ENCODE data around the gene PAX4.

DNA sequence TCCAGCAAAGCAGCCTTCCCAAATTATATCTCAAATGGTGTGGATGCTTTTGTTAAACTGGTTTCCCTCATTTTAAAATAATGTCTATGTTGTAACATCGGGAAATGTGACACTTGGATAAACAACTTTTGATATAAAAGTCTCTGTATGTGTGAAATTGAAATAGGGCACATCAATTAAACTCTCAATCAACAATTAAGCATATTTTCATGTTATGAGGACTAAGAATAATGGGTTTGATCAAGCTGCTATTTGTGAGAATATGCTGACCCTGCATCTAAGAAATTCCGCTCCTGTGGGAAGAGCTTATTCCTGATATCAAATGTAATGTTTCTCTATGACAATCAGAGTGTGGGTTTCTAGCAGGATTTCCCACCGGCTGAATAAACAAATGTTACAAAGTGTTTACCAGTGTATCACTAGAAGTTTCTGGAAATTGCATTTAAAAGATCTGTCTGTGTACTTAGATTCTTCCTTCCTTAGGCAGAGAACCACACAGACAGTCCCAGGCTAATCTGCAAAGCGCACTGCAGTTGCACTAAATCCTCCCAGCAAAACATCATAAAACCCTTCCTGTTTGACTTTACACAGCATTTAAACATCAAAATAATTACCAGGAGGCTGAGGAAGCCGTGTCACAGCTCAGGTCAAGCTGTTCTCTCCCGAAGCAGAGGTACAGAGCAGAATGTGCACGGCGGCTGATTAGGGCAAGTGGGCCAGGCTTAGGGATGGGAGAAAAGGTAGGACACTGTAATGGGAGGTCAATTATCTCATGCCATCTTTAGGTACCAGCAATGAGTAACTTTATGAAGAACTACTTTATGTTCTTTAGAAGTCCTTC, 109.0 kb upstream of the CTTNBP2 start:
- RRBS = no CpG with 5 or more reads among the region's 8 CpGs

- RRBS = no CpG with 5 or more reads among the region's 2 CpGs
Observed at GRCh38 chr7:120033122-120033427, 239.9 kb upstream of the KCND2 start.

GRCh38 chr7:120091685-120092281, 181.2 kb upstream of the KCND2 start:
- RRBS = no CpG with 5 or more reads among the region's 4 CpGs

DNA sequence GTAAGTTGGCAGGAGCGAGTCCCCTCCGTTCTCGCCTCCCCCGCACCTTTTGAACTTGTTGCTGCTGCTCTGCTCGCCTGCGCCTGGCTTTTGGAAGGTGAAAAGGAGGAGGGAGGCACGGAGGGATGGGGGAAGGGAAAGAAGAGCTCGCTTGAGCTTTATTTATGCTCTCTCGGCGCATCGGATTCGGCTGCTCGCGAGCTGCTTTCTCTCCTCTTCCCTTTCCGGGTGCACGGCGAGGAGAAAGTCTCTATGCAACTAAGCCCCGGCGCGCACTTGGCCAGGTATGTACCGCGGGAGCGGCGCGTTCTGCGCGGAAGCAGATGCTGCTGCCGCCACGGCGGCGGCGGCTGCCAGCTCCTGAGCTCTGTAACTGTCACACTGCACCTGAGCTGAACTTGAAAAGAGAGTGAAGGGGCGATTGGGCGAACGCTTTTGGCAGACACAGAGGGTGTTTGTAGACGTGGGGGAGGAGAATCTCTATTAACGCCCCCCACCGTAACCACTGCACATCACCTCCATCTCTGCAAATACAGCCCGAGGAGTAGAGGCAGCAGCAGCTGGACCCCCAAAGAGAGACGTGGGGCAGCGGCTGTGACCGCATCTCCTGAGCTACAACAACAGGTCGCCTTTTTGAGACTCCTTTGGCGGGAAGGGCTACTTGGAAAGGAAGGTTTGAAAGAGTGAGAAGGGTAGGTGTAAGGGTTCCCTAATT, 663 bp downstream of the KCND2 start:
- RRBS = no CpG with 5 or more reads among the region's 44 CpGs

DNA sequence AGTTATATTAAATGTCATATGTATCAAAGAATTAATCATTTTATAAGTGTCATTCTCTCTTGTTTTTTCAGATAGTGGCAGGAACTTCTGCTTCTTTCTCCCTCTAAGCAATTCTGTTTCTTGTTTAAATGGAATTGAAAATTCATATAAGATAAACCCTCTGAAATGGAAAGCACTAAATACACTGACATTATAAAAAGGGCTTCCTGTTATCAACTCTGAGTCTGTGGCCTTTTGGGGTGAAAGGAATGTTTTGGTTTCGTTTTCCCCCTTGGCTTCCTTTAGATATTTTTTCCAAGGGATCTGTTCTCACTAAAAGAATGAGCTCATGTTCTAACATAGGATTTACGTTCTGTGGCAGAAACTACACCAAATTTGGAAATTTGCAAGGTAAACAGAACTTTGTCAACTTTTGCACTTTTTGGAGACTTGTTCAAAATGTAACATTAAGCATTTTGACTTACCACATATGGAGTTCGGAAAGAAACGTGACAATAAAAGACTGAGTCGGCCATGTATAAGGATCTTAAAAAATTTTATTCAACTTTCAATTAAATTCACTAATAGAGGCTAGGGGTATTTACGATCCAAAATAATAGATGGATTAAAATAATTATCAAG, 11.5 kb downstream of the CPED1 start:
- RRBS = no CpG with 5 or more reads among the region's 6 CpGs

DNA sequence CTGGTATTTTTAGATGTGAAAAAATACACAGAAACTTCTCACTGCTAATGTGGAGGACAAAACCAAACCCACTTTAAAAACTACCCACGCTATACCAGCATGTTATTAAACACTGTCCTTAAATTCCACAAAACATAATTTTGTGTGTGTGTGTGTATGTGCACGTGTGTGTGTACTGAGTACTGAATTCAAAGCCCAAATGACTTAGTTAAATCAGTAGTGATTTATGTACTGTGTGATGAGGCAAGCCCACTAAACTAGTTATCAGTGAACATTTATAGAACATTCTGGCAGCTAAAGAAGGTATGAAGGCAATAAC, 115.0 kb downstream of the CPED1 start:
- RRBS = no CpG with 5 or more reads among the region's 2 CpGs

DNA sequence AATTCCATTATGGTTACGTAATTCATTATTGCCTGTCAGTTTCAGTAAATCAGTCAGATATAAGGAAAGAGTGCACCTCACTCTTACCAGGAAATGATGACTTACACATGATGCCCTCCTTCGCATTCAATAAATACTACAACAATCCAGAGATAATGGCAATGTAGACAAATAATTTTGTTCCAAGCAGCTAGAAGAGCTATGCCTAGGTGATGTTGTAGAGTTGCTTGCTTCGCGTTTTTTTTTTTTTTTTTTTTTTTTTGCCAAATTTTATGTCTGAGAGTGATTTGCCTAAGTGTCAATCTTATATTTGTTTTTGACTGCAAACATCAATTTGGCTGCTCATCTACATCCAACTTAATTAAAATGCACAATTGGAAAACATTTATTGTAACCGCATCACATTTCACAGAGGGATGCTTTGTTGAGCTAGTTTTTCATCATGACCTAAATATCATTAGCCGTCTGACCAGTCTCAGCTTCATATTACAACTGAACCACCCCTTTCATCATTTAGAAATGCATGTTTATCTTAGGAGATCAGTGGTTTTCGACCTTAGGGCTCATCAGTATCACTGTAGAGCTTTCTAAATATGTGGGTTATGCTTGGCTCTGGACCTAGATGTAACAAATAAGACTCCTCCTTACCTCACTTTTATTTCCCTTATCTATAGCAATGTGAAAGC, 68.7 kb upstream of the WNT16 start:
- RRBS = no CpG with 5 or more reads among the region's 7 CpGs

DNA sequence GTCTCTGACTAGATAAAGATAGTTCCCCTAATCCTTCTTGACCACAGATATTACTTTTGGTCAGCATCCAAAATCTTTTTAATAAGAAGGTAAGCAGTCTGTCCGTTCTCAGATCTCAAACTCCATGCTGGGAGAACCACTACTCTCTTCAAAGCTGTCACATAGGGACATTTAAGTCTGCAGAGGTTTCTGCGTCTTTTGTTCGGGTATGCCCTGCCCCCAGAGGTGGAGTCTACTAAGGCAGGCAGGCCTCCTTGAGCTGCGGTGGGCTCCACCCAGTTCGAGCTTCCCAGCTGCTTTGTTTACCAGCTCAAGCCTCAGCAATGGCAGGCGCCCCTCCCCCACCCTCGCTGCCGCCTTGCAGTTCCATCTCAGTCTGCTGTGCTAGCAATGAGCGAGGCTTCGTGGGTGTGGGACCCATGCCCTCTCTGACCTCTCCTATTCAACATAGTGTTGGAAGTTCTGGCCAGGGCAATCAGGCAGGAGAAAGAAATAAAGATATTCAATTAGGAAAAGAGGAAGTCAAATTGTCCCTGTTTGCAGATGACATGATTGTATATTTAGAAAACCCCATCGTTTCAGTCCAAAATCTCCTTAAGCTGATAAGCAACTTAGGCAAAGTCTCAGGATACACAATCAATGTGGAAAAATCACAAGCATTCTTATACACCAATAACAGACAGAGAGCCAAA, 42.4 kb upstream of the FAM3C start:
- RRBS = no CpG with 5 or more reads among the region's 11 CpGs

GRCh38 chr7:122672947-122673531, 25.9 kb downstream of the RNF133 start:
- RRBS = no CpG with 5 or more reads among the region's 14 CpGs

DNA sequence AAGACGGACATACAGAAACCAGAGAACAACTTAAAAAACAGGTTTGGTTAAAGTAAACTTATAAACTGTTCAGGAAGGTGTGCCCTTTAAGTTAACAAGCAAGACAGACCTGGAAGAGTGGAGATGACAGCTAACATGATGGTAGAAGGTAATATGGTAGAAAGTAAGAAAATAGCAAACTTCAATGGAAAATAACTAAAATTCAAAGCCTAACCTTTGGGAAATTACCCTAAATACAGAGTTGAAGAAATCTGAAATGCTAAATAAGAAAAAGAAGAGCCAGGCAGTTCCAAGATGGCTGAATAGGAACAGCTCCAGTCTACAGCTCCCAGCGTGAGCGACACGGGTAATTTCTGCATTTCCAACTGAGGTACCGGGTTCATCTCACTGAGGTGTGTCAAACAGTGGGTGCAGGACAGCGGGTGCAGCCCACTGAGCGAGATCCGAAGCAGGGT, 52.2 kb downstream of the CADPS2 start:
- RRBS = 55% methylated on average over 2 of the region's 8 CpGs

DNA sequence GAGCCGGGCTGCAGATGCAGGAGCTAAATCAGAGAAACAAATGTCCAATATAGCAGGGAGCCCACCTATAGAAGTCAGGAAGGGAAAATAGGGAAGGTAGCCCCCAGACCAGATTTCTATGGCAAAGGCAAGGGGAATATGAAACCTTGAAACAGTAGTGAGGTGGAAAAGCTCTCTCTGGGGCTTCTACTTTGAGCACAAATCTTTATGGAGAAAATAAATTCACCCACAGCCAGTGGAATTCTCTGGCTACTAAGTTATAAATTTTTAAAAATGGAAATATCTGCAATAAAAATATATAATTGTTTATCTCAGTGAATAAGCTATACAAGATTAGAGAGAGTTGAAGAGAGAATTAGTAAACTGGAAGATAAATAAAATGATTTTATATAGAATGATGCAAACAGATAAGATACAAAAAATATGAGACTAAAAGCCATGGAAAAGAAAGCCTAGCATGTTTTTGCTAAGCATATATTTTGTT, 21.4 kb downstream of the IQUB start:
- RRBS = no CpG with 5 or more reads among the region's 1 CpG

DNA sequence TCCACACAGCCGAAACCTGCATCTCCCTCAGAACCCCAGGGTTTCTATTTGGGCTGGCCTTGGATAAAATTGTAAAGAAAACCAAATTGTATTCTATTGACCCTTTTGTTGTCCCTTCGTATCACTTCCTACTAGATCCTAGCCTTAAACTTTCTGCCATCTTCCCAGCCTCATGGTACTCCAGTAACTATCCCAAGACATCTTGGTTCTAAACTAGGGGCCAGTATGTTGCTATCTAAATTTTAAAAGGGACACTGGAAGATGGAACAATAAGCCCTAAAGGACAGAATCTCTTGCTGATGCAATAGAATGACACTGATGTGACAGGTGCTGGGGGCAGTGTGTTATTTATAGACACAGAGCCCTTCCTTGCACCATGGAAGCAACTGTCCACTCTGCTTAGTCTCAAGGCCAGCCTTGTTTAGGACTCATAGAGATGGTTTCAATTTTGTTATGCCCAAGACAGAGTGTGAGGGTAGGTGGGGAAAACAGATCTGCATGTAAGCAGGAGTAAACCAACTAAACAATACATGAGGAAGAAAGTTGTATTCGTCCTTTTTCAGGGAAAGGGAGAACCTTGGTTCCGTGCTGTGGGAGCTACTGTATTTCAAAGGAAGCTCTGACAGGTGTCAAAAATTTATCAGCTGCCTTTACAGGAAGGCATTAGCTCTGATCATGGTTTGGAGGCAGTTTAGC, 7.7 kb downstream of the ASB15 start:
- RRBS = no CpG with 5 or more reads among the region's 4 CpGs

DNA sequence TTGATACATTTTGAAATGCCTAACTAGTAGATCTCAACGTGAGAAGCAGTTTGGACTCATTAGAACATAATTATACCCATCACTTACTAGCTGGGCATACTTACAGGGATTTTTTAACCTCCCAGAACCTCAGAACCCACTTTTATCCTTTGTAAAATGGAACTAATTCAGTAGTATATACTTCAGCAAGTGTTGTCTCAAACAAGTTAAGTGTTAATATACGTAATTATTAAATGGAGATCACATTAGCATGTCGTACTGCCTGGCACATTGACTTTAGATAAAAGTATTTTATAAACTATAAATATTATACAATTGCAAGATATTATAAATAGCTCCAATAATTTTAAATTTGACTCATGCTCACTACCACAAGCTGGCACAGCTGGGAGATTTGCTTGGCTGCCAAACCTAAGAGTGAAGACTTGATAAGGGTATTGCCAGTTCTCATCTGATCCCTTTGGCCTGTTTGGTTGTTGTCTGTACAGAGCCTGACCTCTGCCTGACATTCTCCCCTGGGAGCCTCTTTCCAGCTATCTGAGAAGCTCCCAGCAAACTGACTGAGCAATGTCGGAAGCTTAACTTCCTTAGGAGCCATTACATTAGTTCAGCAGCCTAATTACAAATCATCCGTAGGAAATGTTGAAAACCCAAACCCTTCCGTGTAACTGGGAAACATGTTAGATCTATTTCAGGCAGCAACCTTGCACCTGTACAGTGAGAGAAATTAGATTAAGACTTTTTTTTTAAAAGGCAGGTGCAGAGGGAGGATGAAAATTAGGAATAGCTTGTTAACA, 10.2 kb upstream of the LMOD2 start:
- RRBS = no CpG with 5 or more reads among the region's 6 CpGs

GRCh38 chr7:123746710-123746995, 2.1 kb downstream of the WASL start:
- RRBS = no CpG with 5 or more reads among the region's 1 CpG

DNA sequence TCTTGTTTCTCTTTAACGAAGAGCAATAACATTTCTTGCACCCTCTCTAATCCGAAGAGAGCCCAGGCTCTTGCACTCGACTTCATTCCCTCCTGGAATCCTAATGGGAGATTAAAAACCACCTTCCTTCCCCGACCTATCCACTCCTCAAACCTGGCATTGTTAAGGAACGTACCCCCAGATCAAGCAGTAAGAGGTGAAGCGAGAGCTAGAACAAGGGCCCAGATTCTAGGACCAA, 837 bp downstream of the WASL start:
- RRBS = no CpG with 5 or more reads among the region's 6 CpGs

- RRBS = no CpG with 5 or more reads among the region's 4 CpGs
Observed at GRCh38 chr7:124992863-124993529, 63.4 kb upstream of the POT1 start.

- RRBS = no CpG with 5 or more reads among the region's 2 CpGs
Observed at GRCh38 chr7:127330256-127330601, 62.3 kb downstream of the ZNF800 start.

GRCh38 chr7:127588591-127589486, 628 bp downstream of the ARF5 start:
- RRBS = 3% methylated on average over 12 of the region's 55 CpGs

DNA sequence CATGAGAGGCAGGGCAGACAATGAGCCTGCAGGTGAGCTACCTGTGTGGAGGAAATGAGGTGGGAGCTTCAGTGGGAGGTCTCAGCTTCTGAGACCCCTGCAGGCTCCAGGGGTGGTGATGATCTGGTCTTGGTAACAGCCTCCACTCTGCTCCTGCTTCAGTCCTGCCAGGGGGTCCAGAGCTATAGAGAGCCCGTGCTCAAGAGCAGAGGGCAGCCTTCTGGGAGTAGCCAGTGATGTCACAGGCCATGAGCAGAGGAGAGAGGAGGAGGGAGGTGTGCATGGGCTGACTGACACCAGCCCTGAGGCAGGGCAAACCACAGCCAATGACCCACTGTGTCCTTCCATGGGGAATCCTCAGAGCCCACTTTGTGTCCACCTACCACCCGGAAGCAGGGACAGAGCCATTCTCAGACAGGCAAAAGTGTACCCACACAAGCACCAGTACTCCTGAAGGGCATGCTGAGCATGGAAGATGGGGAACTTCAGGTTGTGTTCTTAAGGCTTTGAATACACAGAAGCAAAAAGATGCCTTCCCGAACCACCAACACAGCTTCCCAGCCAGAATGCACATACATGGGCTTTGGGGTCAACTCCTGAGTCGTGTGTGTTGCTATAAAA, at the start of gene PAX4:
Gene PAX4, minus strand, starts transcription at position 222 of the 621 bp plus-strand sequence.
- RRBS = no CpG with 5 or more reads among the region's 4 CpGs

All from AG09309 (cell line).